Colic lymph node (tissue), 1 donor: ENCODE results near the genes OSBPL1A, HRH4 and DSG1.

DNA sequence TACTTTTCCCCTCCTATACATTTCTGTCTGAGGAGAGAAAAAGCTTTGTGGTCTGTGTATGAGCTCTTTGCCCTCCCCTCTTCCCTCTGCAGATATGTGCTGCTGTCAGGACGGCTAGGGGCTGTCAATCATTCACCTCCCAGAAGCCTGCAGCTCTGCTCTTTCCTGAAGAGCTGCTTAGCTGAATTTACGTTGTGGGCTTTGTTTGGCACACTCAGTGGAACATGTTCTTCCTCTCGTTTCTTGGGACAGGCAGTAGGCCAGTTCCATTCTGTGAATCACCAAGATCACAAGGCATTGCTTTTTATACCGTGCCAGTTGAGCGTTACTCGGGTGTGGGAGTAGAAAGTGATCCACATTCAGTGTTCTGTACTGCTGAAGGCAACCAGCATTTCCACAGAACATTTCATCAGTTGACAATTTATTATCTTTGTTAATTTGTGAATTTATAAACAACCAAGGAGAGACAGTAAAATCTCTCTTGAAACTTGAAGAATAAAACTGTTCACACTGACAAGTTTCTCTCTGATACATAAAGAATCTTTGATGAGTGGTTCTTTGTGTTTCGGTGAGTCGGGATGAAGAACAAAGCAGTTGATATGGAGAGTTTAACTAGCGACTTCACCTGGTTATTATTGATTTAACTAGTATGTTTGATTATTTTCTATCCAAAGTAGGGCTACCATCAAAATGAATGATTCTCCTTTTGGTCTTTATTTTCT is 136.9 kb downstream of the LAMA3 start:
- PRO-cap, result no peak

DNA sequence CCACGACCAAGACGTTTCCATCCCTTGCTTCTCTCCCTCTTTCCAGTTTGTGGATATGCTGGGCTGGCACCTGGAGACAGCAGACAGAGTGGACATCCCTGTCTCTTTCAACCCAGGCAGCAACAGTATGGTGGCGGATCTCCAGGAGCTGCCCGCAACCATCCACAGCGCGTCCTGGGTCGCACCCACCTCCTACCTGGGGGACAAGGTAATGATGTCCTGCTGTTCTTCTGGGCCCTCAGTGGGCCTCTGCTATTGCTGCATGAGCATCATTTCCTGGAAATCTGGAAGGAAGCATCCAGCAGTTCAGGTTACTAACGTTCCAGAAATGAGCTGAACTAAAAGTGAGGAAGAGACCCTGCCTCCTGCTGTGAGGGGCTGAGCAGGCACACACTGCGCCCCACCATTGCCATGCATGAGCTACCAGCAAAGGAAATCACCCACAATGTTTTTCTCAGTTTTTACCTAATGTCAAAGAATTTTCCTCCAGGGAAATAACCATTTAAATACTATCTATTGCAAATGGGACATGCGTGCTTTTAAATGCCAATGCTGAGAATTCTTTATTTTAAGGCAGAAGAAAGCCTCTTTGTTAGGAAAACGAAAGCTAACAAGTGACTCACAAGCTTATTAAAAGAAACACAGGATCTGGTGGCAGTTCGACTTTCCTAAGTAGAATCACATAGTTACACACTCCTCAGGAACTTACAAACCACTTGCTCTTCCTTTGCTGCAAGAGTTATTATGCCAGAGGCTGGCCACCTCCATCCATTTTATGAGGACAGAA is 152.8 kb upstream of the TTC39C start:
- PRO-cap, result no peak

GRCh38 chr18:24009627-24010630 is 4.6 kb upstream of the TTC39C start:
- PRO-cap, result bidirectional peak, plus-strand start at chr18:24010332, minus-strand start at chr18:24010182

DNA sequence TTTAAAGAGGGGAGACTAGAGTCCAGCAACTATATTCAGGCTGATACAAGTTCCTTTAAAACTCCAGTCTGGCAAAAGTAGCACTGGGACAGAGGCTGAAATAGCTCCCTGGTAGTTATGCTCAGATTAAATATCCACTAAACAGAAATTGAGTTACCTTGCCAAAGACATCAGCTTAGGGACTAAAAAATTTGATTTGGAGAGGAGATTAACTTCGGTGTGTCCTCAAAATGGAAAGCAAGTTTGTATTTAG is 127.2 kb downstream of the OSBPL1A start:
- PRO-cap, result no peak

- PRO-cap, result bidirectional peak, plus-strand start at chr18:24398102, minus-strand start at chr18:24397824
Measured at GRCh38 chr18:24396820-24397951, at the start of gene OSBPL1A. OSBPL1A (minus strand) TSS chr18:24397824.

DNA sequence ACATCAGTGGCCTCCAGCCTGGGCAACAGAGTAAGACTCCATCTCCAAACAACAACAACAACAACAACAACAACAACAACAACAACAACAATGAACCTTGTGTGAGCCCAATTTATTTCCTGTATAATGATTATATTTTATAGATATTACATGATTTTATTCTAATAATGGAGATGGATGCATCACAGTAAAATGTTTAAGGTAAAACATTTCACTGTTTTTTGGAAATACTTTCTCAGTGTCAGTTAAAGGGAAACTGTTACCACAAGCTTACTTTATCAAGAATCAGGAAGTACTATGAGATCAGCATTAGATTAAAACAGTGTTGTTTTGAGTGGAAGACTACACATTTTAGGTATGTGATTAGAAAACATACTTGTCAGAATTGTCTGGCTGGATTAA is at the start of gene HRH4:
TSS of gene HRH4 (plus strand) at position 345 of the 402 bp plus-strand sequence.
- PRO-cap, result no peak

GRCh38 chr18:25284304-25284700 is 67.7 kb downstream of the ZNF521 start:
- PRO-cap, result no peak

GRCh38 chr18:25348806-25349023 is 3.3 kb downstream of the ZNF521 start:
- PRO-cap, result no peak

DNA sequence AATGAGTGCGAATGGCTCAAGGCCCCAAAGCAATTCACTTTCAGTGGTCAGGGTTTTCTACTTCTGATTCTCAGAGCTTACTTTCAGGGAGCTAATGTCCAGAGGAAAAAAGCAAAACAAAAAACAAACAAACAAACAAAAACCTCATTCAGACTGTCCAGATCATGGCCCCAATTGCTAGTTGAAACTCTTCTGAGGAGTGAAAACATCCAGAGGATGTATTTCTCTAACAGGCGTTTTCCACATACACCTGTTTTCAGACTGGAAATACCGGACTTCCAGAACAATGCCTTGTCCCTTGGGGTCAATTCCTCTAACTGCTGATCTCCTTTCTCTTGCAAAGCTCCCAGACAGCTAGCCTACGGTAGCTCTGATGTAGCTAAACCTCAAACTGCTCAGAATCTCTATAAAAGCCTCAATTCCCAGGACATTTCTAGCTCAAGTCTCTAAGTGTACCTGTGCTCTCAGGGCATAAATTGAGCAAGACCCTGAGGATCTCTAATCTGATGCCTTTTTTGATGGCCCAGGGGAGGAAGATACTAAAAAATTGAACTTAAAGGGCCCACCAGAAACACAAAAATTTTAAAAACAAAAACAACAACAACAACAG is 323.5 kb upstream of the ZNF521 start:
- PRO-cap, result no peak

GRCh38 chr18:28177497-28178242 is 740 bp upstream of the CDH2 start:
- PRO-cap, result unidirectional peak, minus-strand start at chr18:28177994

DNA sequence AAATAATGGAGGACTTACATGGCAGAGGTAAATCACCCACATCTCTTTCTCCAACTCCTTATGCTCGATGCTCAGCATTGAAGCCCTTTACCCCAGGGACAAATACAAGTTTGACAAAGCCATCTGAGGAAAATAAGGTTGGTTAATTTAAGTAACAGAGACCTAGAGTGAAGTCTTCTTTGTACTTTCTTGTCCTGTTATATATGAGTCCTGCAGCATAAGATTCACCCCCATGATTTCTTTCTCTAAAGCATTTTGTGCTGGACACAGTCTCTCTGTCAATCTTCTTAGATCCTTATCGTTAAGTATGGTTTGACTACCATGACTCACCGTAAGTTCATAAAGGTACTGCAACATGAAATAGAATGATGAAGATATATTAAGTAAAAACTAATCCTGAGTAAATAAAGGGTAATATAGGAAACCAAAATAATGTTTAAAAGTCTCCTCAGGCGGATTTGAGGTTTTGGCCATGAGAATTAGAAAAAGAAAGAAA is 980.1 kb upstream of the CDH2 start:
- PRO-cap, result no peak

- PRO-cap, result no peak
Measured at GRCh38 chr18:29660732-29661123, 1381.8 kb downstream of the DSC3 start.

- PRO-cap, result no peak
Measured at GRCh38 chr18:31206778-31207364, 44.2 kb upstream of the DSC1 start.

DNA sequence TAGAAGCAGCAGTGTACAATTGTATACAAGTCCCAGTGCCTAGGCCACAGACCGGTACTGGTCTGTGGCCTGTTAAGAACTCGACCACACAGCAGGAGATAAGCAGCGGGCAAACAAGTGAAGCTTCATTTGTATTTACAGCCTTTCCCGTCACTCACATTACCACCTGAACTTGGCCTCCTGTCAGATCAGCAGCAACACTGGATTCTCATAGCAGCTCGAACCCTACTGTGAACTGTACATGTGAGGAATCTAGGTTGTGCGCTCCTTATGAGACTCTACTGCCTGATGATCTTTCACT is 60.8 kb upstream of the DSC1 start:
- PRO-cap, result no peak

DNA sequence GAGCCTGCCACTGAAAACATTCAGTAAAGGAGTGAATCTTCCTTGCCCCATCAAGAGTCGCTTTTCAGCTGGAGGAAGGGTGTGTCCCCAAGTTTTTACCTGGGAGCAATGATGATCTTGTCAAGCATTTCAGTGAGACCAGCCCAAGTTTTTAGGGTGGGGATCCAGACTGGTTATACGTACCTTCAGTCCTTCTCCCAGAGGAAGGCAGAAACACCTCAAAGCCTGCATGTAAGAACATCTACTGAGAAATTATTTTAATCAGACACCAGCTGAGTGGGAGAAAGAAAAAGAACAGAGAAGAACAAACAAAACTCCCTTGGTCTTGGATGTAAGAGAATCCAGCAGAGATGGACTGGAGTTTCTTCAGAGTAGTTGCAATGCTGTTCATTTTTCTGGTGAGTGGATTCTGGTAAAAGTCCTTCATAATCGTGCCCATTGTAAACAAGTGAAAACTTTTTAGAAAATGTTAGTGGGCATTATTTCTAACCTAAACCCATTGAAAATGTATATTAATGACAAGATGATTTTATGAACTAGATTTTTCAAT is at the start of gene DSG1:
TSS of gene DSG1 (plus strand) at position 210 of the 550 bp plus-strand sequence.
- PRO-cap, result no peak

- PRO-cap, result no peak
Measured at GRCh38 chr18:31336364-31336642, 18.3 kb downstream of the DSG1 start.

DNA sequence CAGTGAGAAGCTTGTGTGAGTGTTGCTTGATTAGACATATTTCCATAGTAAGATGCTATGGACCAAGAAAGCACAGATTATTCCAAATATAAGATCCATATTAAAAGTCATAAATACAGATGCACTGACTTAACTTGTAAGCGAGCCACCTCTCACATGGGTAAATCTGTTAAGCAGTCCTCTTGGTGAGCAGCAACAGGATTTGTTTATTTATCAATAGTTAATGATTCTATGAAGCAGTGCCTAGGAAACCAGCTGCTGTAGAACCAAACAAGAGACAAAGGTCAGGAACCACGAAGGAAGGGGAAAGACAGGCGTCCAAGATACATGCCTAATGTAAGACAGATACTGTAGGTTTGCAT is 24.9 kb downstream of the DSG4 start:
- PRO-cap, result no peak

DNA sequence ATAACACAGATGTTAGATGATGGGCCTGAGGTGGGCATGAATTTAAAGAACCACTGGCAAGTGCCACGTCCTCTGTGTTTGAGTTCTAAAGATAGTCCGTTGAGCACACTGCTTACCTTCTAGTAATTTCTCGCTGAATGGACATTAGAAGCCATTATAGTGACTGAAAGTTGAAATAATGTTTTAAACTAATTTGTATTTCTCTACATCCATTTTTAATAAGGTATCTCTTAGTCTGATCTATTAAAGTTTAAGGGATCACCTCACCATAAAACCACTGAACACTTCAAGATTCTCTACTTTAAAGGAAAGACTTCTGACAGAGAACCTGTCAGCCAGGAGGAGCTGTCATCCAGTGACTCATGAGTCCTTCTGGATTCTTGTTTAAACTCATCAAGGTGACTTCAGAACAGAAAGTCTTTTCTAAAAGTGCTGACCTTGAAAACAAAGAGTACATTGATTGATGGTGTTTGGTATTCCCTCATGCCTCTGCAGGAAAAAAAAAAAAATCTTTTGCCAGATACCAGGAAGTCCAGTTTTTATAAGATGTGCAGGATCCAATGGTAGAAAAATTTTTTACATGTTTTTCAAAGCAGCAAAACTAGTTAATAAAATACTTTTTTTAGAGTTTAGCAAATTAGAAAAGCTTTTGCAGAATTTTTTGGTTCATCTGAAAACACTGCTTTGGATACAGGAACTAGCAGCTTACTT is 12.3 kb downstream of the DSG2 start:
- PRO-cap, result no peak

DNA sequence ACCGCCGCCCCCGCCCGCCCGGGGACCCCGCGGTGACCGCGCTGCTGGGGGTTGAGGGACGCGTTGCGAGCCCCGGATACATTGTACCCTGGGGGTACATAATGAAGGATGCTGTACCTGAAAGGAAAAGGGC is 1.1 kb upstream of the B4GALT6 start:
- PRO-cap, result no peak

GRCh38 chr18:31943326-31944093 is 582 bp upstream of the TRAPPC8 start:
- PRO-cap, result bidirectional peak, plus-strand start at chr18:31943380, minus-strand start at chr18:31943253; bidirectional peak, plus-strand start at chr18:31943844, minus-strand start at chr18:31943732